ENCODE measurements around the genes PDGFRA, NMU and IGFBP7.

GRCh38 chr4:54227883-54228643 is 1.0 kb upstream of the PDGFRA start:
- PRO-cap = no peak

DNA sequence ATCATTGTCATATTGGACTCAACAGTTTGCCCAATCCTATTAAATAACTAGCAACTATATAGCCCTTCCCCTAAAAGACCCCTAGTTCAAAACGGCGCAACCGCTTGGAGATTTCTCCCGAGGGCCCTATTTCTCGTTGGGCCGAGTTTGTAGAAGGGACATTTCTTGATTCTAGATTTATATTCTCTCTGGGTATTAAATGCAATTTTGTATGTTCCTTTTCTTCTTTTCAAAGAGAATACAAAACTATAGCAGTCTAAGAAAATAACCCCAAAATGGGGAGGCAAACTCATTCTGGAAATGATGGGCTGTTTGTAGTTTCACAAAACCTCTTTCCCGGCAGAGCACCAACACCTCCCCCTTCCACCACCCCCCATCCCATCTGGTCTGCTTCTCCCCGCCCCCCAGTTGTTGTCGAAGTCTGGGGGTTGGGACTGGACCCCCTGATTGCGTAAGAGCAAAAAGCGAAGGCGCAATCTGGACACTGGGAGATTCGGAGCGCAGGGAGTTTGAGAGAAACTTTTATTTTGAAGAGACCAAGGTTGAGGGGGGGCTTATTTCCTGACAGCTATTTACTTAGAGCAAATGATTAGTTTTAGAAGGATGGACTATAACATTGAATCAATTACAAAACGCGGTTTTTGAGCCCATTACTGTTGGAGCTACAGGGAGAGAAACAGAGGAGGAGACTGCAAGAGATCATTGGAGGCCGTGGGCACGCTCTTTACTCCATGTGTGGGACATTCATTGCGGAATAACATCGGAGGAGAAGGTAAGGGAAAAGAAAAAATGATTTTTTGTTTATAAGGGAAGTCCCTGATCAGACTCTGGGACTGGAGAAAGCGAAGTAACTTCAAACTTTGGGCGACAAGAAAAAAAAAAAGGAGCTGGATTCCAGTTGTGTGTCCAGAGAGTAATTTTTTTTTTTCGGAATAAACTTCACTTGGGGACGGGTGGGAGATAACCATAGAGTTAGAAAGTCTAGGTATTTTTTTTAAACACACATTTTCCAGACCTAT is at the start of gene PDGFRA:
Gene PDGFRA, plus strand, starts transcription at position 650 of the 1,019 bp plus-strand sequence.
- PRO-cap = no peak

GRCh38 chr4:54230714-54231755 is 1.9 kb downstream of the PDGFRA start:
- PRO-cap = no peak

- PRO-cap = no peak
Measured at GRCh38 chr4:55416615-55417690, 21.2 kb downstream of the TMEM165 start.

DNA sequence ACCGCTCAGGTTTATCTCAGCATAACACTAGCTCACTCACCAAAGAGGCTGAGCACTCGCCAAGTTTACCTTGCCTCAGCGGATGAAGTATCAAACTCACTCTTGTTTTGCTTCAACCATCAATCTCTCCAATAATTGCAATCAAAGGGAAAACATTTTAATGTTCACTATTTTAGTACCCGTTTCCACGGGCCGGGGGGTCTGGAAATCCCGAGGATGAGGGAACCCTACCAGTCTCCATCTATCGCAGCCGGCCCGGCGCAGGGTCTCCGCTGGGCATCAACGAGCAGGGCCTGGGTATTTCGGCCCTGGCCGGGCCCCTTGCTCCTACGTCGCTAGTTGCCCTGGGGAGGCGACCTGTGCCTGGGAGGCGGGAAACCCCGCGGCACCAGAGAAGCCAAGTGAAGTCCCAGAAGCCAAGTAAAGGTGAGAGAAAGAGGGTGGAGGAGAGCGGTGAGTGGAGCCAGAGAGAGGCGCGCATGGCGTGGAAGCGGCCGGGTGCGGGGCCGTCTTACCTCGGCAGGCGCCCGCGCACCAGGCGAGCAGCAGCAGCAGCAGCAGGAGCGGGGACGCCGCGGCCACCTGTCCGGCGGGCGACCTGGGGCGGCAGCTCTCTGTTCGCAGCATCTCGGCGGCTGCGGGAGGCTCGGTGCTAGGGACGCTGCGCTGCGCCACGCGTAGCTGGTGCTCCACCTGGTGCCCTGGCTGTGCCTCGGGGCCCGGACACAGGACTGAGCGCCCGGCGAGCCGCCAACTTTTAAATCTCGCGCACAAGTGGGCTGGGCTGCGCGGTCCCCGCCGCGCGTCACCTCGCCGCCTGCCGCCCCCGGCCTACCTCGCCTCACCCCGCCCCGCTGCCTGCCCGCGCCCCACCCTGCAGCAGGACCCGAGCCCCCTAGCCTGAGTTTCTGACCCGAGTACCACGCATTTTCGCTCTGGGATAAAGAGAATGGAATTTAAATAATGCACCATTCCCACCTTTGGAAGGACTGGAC is at the start of gene NMU:
Gene NMU, minus strand, starts transcription at position 733 of the 995 bp plus-strand sequence.
- PRO-cap = bidirectional peak, plus-strand start at position 883 of the sequence, minus-strand start at position 733 of the sequence

DNA sequence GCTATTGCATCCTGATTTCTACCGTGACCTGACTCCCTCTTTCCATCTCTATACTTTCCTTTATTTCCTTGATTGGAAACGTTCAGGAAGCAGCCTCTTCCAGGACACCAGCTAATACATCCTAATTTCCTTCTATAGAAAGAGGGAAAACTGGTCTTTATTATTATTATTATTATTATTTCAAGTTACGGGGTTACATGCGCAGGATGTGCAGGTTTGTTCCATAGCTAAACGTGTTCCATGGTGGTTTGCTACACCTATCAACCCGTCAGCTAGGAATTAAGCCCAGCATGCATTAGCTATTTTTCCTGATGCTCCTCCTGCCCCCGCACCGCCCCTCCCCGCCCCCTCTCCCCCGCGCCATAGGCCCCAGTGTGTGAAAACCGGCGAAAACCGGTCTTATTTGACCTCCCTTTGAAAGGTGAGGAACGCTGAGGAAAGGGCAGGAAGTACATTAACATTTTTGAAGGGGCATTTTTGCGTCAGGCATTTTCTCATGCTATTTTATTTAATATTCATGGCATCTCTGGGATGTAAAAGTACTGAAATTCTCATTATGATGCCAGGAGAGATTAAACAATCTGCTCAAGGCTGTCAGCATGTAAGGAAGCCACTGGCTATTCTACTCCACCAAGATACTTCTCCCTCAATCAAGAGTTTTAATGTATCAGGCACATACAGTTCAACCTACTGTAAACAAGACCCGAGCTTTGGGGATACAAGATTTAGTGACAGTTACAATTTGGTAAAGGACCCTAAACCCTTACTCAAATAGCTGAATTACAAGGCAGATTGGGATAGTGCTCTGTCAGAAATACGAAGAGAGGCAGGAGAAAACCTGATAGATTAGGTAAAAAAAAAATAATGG is 1.1 kb upstream of the NMU start:
- PRO-cap = no peak

DNA sequence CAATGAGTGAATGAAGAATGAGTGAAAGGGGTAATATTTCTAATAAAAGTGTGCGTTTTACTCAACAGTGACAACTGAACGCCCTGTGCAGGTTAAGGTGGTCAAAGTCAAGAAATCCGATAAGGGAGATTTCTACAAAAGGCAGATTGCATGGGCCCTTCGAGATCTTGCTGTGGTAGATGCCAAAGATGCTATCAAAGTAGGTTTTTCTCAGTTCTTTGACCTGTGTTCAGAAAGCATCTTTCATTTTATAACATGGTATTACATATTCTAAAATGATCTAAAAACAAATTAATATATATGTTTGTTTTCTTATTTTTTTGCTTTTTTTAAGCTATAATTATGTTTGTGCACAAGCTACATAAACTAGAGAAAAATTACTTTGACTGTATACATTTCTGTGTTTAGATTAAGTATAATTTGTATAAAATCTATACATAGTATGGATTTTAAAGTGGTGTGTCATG is 6.9 kb downstream of the EXOC1 start:
- PRO-cap = no peak

DNA sequence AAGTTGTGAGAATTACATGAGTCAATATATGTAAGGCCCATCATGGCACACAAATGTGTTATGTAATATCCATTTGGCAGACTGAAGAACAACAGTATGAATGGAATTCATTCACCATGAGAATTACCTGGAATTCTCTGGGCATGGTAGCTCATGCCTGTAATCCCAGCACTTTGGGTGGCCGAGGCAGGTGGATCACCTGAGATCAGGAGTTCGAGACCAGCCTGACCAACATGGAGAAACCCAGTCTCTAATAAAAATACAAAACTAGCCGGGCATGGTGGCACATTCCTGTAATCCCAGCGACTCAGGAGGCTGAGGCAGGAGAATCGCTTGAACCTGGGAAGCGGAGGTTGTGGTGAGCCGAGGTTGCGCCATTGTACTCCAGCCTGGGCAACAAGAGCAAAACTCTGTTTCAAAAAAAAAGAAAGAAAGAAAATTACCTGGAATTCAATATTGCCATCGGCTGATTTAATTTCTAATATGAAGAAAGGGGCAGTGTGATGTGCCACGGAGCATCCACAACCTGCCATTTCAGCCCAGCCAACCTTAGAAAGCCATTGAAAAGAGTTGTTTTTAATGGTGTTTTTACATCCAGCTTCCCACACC is 4.7 kb upstream of the SRP72 start:
- PRO-cap = no peak

- PRO-cap = no peak
Measured at GRCh38 chr4:56658244-56658797, 22.8 kb downstream of the HOPX start.

DNA sequence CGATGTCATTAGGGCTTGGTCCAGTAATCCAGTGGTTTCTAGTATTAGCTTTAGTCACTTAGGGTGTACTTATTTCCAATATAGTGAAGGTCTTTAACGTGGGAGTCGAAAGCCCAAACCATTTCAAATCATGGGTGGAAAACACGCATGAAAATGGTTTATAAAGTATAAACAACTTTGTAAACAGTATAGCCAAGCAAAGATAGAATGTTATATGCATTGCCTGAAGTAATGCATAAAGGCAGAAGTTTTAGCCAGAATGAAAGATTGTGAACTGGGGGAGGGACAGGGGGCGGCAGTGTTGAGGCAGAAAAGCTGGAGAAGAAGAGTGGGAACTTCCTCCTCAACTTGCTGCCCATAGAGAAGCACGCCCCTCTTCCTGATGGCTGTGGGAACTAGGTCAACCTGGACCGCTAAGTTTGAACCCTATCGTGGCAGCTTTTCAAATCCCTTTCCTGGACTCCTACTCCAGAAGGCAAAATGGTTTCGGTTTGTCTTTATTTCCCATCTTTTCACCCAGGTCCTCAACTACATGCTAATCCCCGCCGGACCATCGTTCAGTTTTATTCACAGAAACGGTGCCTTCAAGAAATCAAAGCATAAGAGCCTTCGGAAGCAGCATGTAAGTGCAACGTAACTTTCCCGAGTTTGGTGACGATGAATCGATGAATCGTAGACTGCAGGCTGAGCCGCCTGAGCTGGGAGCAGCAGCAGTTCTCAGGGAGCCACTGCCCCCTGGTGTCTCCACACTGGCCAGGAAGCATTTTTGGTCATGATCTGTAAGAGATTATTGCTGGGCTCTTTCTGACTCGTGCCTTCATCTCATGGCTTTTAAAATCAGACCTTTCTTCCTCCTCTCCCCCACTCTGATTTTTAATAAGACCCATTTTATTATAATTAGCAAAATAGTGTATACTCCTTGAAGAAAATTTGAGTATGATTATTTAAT is 21.6 kb downstream of the SPINK2 start:
- PRO-cap = unidirectional peak, minus-strand start at position 679 of the sequence

DNA sequence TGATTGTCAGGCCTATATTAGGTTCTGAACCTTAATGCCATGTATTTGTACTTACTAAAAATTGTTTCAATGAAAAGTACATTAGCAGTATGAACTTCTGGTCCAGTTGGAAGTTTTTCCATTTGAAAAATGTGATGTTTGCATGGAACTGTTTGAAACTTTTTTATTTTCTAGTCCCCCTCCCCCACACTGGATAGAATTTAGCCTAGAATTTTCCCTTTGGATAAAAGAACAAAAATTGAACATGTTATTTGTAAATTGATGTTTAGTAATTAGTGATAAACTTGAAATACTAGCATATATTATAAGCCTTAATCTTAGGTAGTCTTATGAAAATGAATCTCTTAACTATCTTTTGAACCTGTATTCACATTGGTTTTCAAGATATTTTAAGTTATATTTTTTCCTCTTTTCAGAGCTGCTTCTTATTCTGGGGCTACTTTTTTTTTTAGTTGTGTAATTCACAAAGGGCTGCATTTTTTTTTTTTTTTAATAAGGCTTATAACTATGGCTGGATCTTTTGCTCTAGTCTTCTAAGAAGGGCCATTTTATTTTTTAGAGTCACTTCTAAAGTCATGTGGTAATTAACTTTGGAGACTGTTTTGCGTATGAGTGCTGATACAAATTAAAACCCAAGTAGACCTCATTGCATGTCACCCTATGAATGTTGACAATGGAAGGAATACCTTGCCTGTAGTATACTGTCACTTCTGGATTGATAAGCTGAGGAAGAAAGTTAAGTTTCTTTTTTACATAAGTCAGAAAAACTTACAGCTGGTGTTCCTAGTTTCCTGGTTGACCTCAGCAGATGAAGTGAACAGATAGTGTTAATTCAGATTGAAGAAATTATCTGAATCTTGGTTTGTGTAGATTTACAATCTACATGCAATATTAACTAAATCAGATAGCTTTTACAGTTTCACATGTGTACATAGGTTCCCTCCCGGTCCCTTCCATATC is 27.1 kb downstream of the REST start:
- PRO-cap = no peak

- PRO-cap = bidirectional peak, plus-strand start at chr4:56979135, minus-strand start at chr4:56979154
Measured at GRCh38 chr4:56979028-56980100, 668 bp downstream of the POLR2B start.

GRCh38 chr4:57037317-57037809 is 58.7 kb downstream of the POLR2B start:
- PRO-cap = no peak

GRCh38 chr4:57065239-57066602 is 44.5 kb downstream of the IGFBP7 start:
- PRO-cap = no peak

DNA sequence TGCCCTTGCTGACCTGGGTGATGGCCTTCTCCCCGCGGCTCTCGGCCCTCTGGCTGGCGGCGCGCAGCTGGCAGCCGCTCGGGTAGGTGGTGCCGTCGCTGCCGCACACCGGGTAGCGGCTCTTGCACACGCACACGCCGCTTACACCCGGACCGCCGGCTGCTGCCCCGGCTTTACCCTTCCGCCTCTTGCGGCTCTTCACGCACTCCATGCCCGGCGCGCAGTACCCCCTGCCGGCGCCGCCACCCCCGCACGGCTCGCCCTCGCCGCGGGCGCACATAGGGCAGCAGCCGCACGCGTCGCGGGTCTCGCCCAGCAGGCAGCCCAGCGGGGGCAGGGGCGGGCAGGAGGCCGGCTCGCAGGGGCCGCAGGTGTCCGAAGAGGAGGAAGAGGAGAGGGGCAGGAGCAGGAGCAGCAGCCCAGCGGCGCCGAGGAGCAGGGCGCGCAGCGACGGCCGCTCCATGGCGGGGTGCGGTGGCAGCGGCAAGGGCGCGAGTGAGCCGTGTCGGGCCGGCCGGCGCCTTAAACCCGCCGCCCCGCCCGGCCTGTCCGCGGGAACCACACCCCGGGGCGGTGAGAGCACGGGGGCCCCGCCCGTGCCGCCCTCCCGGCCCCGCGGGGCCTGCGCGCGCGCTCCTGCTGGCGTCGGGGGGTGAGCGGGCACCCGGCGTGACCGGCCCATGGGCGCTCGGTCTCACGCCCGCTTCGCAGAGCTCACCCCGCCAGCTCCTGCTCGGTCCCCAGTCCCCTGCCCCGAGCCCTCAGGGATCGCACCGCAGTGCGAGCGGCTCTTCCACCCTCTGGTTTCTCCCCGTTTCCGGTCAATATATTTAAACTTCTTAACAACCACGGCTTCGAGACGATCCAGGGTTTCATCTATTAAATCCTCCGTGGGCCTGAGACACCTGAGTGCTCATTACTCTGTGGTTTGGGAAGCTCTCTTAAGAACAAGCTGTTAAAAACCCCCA is at the start of gene IGFBP7:
Gene IGFBP7, minus strand, starts transcription at position 497 of the 968 bp plus-strand sequence.
- PRO-cap = no peak

GRCh38 chr4:61200817-61201177 is 671 bp downstream of the ADGRL3 start:
- PRO-cap = bidirectional peak, plus-strand start at chr4:61201046, minus-strand start at chr4:61201137

GRCh38 chr4:61372762-61373470 is 172.8 kb downstream of the ADGRL3 start:
- PRO-cap = unidirectional peak, plus-strand start at chr4:61372855; unidirectional peak, minus-strand start at chr4:61373249

DNA sequence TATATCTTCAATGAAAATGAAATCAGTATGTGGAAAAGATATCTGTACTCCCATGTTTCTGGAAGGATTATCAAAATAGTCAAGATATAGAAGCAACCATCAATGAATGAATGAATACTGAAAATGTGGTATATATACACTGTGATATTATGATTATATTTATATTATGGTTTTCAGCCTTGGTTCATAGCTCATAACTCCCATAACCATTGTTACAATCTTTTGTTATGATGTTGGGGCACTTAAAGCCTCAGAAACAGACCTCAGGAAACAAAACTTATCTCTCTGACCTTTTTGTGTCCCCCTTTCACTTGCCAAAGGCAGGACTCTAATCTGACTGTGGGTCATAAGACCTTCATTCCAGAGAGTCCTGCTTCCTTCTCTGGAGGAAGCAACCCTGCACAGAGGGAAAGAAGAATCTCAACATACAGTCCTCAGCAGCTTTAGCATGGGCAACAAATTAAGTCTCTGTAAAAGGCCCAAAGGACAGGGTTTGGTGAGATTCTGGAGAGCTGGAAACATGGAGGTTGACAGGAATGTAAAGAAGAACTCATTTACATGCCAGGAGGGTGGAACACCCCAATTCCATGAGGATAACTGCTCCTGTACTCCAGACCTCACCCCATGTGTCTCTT is 933.4 kb downstream of the ADGRL3 start:
- PRO-cap = no peak

GRCh38 chr4:62324084-62324592 is 1124.0 kb downstream of the ADGRL3 start:
- PRO-cap = no peak

GRCh38 chr4:64356032-64356624 is 53.1 kb downstream of the TECRL start:
- PRO-cap = no peak

Measured in neural crest cell (in vitro differentiated cells).